Tibial nerve (tissue), 3 donors: ENCODE results near the genes SLC6A7 and SYNPO.

GRCh38 chr5:150161184-150161474, 5.4 kb upstream of the CDX1 start:
- PRO-cap, result no peak
- RAMPAGE, long total RNA, 3 experiments, result no peak in any of the 3 experiments

- PRO-cap, result no peak
- RAMPAGE, long total RNA, 3 experiments, result no peak in any of the 3 experiments
Observed at GRCh38 chr5:150180548-150181384, 9.1 kb upstream of the SLC6A7 start.

DNA sequence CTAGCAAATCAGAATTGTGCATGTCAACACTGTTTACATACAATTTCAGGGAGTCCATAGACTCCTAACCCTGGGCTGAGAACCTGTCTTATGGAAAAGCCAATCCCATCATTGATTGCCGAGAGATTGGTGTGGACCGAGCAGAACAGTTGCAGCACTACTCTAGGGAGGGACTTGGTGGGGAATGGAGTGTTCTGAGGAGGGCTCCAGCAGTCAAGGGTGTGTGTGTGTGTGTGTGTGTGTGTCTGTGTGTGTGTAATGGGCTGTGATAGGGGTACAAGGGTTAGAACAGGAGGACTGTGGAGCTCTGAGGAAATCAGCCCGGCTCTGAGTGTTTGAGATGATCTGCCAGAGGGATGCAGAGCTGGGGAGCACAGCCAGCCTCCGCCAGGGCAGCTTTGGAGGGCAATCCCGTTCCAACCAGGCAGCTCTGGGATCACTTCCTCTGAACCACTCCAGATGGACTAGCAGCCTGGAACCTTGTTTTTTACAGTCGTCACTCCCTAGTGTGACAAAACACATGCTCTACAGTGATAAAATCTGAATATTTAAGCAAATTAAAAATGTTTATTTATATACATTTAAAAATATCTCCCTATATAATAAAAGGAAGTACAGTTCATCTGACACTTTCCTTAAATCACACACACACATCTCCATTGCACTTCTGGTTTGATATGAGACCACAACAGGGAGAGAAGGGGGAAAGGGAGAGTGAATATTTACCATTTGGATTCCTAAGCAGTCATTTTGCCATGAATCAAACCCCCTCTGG, 2.9 kb upstream of the SLC6A7 start:
- PRO-cap, result no peak
- RAMPAGE, long total RNA, 3 experiments, result no peak in any of the 3 experiments

- PRO-cap, result no peak
- RAMPAGE, long total RNA, 3 experiments, result no peak in any of the 3 experiments
Observed at GRCh38 chr5:150189929-150190732, at the start of gene SLC6A7. TSS of gene SLC6A7 (plus strand) at chr5:150190062.

DNA sequence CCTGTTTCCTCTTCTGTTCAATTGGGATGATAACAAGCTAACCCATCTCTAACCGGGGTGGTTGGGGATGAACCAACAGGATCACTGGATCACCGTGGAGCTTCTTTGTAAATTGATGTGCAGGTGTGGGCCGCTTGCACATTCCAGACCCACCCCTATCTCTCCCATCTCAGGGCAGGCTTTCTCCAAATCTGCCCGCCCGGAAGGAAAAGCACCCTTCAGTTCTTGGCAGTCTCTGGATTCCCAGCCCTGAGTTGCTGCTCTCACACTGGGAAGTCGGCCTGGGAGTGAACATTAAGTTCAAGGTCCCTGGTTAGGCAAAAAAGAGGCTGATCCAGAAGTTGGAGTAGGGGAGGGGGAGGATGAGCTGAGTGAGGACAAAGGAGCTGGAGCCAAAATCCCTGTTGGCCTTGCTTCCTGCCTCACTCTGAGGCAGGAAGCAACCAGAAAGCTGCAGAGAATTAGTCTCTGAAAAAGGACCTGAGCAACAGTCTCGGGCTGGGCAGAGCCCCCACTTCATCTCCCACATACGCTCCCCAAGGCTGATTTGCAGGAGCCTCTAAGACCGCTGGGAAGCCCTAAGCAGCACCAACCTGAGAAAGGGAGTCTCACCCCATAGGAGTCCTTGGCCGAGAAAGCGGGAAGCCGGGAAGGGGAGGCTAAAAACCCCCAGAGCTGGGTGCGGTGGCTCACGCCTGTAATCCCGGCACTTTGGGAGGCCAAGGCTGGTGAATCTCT, 15.0 kb upstream of the RPS14 start:
- PRO-cap, result no peak
- RAMPAGE, long total RNA, 3 experiments, result no peak in any of the 3 experiments

- PRO-cap, result no peak
- RAMPAGE, long total RNA, 3 experiments, result no peak in any of the 3 experiments
Observed at GRCh38 chr5:150503287-150503789, 4.6 kb upstream of the NDST1 start.

DNA sequence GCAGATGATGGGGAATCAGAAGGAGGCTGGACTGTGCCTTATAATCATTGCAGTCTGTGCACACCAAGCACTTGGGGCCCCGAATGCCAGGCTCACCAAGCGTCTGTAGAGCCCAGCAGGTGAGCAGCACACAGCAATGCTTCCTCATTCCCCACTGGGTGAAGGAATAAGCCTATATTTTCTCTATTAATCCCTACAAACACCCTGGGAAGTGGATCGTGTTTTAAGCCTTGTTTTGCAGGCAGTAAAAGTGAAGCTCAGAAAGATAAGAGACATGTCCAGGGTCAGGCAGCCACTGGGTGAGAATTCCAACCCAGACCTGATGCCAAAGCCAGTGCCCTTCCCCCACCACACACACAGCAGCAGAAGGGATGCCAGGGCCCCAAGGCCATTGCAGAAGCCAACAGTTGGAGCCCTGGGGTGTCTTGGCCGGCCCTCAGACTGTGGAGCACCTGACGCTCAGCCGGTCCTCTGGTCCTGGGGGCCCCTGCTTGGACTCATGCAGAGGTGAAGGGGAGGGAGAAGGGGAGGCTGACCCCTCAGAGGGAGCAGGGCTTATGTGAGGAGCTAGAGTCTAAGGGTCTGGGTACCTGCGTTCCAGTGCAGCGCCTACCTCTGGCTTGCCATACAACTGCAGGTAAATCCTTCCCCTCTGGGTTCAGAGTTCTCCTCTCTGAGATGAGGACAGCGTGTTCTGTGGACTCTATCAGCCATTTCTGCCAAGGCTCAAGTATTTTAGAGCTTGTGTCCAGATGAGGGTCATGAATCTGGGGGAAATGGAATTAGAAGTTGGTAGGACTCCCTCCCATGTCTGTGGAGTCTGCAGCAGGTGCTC, 26.3 kb upstream of the SYNPO start:
- PRO-cap, result no peak
- RAMPAGE, long total RNA, 3 experiments, result no peak in any of the 3 experiments

GRCh38 chr5:150640146-150641249, at the start of gene SYNPO:
TSS of gene SYNPO (plus strand) at chr5:150640660.
- PRO-cap, result bidirectional peak, plus-strand start at chr5:150640660, minus-strand start at chr5:150640597
- RAMPAGE, long total RNA, 3 experiments, result start-site peak on the plus strand in 3 of 3 experiments, at chr5:150640657-150640732 at its widest, 43 to 510 reads per replicate

DNA sequence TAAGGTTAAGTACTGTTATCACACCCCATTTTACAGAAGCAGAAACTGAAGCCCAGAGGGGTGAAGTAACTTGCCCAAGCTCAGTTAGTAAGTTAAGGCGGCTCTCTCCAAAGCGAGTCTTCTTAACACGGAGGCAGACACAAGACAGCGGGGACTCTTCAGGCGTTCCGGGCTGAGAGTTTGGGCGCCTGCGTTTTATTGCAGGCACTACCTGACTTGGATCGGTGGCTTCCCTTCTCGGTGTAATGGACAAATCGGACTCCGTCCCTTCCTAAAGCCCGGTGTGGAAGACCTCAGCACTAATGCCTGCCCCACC, 5.0 kb upstream of the MYOZ3 start:
- PRO-cap, result no peak
- RAMPAGE, long total RNA, 3 experiments, result no peak in any of the 3 experiments

GRCh38 chr5:151005987-151006643, 14.3 kb upstream of the GPX3 start:
- PRO-cap, result unidirectional peak, plus-strand start at chr5:151006397
- RAMPAGE, long total RNA, 3 experiments, result no peak in any of the 3 experiments

- PRO-cap, result unidirectional peak, minus-strand start at chr5:151006832
- RAMPAGE, long total RNA, 3 experiments, result no peak in any of the 3 experiments
Observed at GRCh38 chr5:151006696-151007062, 13.7 kb upstream of the GPX3 start.

- PRO-cap, result no peak
- RAMPAGE, long total RNA, 3 experiments, result no peak in any of the 3 experiments
Observed at GRCh38 chr5:151021154-151021520, 746 bp downstream of the GPX3 start.

DNA sequence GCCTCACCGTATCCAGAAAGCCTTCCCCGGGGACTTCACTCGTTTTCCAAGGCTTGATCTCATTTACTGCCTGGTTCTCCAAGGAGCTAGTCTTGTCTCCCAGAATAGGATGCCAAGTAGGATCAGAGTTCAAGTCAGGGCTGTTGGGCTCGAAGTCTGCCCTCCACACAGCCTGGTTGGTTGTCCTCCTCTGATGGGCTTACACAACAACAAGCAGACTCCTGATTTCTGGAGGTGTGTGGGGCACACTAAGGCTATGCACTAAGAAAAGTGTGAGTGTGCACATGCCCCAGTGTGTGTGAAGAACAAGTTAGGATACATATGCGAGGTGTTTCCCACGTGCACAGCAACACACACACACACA, 14.0 kb upstream of the TNIP1 start:
- PRO-cap, result no peak
- RAMPAGE, long total RNA, 3 experiments, result no peak in any of the 3 experiments

GRCh38 chr5:151096044-151096763, 15.4 kb upstream of the TNIP1 start:
- PRO-cap, result no peak
- RAMPAGE, long total RNA, 3 experiments, result no peak in any of the 3 experiments

DNA sequence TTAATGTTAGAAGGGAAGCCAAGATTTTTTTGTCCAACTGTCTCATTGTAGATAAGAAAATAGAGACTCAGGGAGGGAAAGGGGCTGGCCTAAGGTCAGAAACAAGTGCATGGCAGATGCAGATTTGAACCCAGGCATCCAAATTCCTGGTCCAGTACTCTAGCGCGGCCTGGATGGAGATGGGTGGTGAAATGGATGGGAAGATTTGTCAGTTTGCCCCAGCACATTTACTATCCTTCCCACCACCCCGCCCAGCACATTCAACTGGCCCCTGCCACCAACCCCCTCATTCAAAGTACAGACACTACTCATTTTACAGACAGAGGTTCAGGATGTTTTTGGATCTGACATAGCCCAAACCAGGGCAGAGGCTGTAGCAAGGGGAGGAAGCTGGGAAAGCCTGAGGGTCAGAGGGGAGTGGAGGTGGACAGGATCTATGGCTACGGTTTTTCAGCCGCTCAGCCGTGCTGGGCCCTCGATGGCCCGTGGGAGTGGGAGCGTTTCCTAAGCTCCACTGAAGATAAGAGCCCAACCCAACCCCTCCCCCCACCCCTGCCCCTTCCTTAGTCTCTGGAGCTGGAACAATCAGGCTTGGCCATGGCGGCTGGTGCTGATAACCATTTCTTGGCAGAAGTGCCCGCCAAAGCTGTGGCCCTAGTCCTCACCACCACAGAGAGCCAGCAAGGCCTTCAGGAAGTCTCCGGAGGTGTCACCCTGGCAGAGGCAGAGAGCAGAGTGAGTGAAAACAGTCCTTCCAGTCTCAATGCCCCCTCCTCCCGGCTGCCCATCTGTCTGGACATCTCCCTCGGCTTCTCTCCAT, 20.2 kb upstream of the TNIP1 start:
- PRO-cap, result no peak
- RAMPAGE, long total RNA, 3 experiments, result no peak in any of the 3 experiments

DNA sequence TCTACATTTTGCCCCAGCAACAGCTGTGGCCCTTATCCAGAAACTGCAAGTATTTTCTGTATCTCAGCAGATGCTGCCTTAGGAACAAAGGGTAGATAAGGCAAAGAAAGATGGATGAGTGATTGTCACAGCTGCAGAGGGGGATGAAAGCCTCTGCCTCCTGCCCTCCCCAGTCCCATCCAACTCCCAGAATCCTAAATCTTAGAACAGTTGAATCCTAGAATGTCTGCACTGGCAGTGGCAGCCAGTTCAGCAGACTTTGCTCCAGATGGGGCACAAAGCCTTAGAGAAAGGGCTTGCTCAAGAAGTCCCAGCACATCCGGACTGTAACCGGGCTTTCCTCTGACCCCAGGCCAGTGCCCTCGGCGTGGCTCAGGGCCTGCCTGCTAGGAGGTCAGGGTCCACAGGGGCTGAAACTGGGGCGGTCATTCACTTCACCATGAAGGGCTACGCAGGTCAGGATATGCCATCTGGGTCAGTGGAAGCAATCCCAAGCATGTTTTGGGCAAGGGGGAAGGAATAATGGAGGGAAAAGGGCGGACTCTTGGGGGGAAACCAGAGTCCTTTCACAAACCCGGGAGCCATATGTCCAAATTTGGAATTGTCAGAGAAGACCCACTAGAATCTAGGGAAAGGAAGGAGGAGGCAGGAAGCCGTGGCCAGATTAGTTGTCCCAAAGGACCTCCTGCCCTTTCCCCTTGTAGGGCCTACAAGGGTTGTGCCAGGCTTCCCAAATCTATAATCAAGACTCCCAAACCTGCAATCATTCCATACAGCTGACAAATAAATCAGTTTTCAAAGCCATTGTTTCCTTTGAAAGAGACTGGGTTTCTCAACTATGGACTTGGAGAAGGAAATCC, 1.3 kb downstream of the ANXA6 start:
- PRO-cap, result no peak
- RAMPAGE, long total RNA, 3 experiments, result no peak in any of the 3 experiments

DNA sequence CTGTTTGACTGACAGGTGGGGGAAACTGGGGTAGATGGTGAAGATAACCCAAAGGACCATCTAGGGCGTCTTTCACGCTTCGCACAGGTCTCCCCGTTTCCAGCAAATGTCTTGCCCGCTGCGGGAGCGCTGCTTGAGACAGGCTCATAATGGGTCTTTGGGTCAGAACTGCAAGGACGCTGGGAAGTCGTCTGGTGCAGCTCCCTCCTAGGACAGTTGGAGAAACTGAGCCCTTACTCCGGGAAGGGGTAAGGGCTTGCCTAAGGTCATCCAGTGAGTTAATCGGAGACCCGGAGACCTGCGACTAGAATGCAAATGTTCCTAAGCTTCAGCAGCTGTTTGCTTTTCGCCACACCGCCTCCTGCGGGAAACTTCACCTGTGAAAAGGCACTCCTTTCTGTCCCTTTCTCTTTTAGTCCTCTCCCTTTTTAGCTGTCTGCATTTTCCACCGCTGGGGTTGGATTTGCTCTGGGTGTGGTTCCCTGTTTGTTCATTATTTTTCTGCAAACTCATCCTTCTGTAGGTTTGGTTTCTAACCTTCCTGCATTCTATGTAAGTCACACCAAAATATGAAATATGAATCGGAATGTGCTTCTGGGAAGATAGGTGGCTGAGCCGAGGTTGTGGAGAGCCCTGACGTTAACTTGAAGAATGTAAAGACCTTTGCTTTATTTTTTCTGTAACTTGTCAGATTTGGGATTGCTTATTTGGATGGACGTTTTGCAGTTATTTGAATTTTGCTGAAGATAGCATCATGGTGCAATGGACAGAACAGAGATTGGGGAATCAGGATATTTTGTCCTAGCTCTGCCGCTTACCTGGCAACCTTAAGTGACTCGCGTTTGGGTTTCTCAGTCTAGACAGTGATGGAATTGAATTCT, 816 bp downstream of the SLC36A1 start:
- PRO-cap, result no peak
- RAMPAGE, long total RNA, 3 experiments, result no peak in any of the 3 experiments

- PRO-cap, result no peak
- RAMPAGE, long total RNA, 3 experiments, result no peak in any of the 3 experiments
Observed at GRCh38 chr5:151458367-151458970, 11.1 kb downstream of the SLC36A1 start.

- PRO-cap, result no peak
- RAMPAGE, long total RNA, 3 experiments, result no peak in any of the 3 experiments
Observed at GRCh38 chr5:151755139-151755758, 3.2 kb downstream of the ATOX1 start.

GRCh38 chr5:151770151-151771129, 1.3 kb upstream of the G3BP1 start:
- PRO-cap, result bidirectional peak, plus-strand start at chr5:151770858, minus-strand start at chr5:151770885; unidirectional peak, minus-strand start at chr5:151771092
- RAMPAGE, long total RNA, 3 experiments, result no peak in any of the 3 experiments